Metastatic Lung Carcinoma in the Adrenal Gland (tissue), 1 donor: ENCODE results near the genes EXTL2, SLC30A7 and ELAPOR1.

DNA sequence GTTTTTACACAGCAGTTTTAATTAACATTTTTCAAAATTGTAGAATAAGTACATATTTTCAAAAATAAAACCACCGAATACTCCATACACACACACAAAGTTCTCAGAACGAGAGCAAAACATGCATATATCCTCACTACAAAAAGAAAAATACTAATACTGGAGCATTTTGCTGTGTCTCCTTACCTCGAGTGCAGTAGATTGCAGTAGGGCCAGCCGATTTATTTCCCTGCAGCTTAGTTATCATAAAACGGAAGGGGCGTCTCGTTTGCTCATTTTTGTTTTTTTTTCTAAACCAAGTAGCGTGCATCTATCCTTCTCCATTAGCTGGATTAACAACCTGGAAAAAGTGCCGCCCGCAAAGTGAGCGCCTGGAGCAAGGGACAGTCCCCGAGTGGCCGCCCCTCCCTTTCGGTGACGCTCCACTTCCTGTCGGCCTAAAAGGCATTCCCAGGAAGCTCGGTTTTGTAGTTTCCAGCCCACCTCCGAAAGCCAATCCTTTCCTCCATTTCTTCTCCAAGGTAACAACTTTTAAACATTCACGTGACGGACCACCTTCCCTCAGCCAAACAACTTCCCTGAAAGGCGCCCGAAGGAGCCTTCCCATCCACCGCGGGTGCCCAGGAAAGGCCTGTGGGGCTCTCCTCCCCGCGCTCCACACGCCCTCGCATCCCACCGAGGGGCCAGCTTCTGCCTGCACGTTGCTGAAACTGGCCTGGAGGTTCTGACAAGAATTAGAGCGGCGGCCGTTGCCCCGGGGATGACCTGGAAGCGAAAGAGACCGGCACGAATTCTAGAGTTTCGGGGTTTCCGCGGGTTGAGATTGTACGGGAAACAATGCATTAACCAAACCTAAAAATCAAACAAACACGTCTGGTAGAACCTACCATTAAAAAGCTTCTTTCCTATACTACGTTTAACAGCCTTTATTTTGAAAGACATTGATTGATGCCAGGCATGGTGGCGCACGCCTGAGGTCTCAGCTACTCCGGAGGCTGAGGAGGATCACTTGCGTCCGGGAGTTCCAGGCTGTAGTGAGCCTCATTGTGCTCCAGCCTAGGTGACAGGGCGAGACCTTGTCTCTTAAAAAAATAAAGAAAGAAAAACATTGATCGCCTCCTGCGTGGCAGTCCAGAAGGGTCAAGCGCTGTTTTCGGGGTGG lies at the start of gene EXTL2:
Gene EXTL2 (minus strand): TSS at position 396 of the 1,162 bp plus-strand sequence.
- PRO-cap, result bidirectional peak, plus-strand start at position 470 of the sequence, minus-strand start at position 195 of the sequence; bidirectional peak, plus-strand start outside the sequence, minus-strand start at position 1,036 of the sequence

DNA sequence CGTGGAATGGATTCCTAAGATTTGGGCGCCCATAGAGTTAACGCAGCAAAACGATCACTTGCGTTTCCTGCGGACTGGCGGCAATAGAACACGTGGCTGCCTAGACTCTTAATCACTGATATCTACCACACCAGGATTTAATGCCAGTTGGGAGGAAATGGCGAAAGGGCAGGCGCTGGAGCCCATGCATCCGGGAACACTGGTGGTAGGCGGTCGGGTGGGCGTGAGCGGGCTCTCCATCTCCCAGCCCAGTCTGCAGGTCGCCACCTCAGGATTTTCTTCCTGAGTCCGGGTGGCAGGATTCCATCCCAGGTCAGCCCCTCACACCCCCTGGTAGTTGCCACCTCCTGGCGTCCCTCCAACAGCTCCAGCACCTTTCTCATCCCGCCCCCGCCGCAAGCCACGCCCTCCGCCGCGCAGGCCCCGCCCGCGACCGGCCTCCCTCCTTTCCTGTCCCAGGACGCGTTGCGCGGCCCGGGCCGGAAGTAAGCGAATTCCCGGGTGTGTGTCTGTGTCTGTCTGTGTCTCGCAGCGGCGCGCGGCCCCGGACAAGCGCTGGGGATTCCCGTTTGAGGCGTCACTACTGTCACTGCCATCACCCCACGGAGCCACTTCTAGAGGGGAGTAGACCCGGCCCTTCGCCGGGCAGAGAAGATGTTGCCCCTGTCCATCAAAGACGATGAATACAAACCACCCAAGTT lies at the start of gene SLC30A7:
Gene SLC30A7 (plus strand): TSS at position 482 of the 701 bp plus-strand sequence.
- PRO-cap, result bidirectional peak, plus-strand start at position 146 of the sequence, minus-strand start outside the sequence; bidirectional peak, plus-strand start at position 492 of the sequence, minus-strand start at position 397 of the sequence

GRCh38 chr1:101307911-101308428 lies 71.2 kb downstream of the S1PR1 start:
- PRO-cap, result no peak

DNA sequence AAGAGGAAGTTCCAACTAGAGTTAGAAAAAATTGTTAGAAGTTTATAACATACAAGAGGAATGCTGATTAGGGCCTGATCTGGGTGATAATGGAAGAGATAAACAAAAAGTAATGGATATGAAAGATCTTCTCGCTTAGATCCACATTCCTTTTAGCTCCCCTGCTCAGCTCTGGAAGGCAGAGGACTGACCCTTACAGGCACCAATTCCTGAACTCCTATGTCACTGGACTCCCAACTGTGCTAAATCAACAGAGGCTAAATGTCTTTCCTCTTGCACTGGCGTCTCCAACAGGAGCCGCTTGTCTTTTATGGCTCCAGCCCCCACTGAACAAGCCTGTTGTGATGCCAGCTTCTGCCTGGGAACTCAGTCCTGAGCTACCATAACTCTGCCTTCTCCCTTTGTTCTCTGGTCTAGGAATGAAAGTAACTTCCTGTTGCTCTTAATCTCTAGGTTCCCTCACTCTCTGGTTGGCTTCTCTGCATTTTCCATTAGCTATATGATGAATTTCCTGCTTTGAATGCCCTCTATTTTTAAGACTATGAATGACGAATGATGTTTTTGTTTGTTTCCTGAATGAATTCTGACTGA lies 142.1 kb upstream of the COL11A1 start:
- PRO-cap, result no peak

GRCh38 chr1:103988742-103989171 lies 239.1 kb downstream of the AMY1C start:
- PRO-cap, result no peak

DNA sequence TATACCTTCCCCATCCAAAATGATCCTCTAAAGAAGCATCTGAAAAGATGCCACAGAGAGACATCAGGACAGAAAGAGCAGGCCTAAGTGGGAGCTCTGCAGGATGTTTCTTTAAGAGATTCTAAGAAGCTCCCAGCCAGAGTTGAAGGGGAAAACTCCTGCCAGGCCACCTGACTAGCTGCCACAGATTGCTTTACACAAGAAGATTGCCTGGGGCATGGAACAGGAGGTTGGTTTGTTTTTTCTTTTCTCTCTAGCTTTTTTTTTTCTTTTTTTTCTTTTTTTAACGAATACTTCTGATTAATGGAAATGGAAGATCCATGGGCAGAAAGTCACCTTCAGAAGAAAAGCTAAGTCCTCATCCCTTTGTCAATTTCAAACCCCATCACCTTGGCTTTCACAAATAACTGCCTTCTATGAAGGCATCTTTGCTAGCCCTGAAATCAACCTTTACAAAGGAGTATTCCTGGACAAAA lies 275.7 kb downstream of the VAV3 start:
- PRO-cap, result no peak

DNA sequence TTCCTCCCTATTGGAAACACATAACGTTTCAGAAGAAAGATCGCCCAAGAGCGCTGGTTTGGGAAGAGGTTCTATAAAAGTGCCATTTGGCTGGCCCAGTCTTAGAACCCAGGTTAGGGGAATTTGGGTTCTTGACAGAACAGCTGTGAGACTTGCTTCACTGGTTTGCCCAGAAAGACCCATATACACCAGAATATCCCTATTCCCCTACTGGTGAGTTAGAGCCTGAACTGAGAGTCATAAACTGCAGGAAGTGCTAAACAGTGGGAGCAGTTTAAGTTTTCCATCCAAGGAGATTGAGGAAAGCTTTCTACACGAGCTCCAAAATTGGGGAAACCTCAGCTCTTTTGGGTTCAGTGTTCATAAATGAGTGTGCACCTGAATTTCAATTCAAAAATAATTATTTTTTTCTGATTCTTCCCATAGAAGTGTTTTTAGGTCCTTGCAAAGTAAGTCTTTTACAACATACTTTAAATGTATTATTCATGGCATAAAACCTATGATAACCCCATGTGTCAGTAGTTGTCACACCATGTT lies 275.2 kb downstream of the VAV3 start:
- PRO-cap, result no peak

DNA sequence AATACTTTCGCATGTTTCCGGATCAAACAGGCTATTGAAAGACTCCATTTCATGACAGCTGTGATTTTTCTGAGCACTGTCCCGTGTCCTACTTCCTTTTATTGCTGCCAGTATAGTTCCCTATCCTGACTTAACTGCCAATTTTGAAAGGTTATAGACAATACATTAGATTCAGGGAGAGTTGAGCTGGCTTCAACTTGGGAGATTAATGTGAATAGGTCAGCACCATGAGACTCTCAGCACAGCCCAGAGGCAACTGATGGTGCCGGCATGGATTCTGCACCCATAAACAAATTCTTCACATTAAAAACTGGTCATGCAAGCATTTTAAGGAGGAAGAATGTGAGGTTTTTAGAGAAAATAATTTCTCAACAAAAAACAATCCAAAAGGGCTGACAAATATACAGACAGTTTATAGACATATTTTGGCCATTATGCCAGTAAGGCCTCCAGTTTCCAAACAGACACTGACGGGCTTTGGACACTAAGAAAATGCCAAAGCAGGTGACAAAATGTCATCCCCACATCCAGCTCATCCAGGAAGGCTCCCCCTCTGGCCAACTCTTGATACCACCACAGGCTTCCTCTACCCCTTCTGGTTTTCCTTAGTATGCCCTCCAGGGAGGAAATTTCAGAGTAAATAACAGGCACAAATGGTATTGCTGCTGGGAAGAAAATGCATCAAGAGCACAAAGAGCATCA lies 225.5 kb downstream of the VAV3 start:
- PRO-cap, result no peak

DNA sequence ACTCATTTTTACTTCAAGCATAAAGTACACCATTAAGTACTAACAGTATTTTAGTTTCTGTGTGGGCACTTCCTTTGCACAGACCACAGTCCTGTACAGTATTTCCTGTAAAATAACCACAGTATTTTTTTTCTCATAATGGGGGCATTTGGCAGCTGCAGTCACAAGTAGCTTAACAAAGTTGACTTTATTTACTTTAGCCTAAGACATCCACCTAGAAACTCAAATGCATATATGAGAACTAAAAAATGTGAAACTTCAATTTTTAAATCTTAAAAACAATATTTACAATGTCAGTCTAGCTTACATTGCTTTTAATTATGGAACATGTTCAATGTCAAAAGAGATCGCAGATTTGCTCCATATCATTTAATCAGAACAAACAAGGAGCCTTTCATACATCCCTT lies 135.5 kb downstream of the VAV3 start:
- PRO-cap, result no peak

GRCh38 chr1:108049557-108049949 lies 84.6 kb upstream of the VAV3 start:
- PRO-cap, result no peak

GRCh38 chr1:108556466-108556871 lies 3.4 kb upstream of the EEIG2 start:
- PRO-cap, result no peak

- PRO-cap, result no peak
Measured at GRCh38 chr1:108601350-108602064, 41.6 kb downstream of the EEIG2 start.

DNA sequence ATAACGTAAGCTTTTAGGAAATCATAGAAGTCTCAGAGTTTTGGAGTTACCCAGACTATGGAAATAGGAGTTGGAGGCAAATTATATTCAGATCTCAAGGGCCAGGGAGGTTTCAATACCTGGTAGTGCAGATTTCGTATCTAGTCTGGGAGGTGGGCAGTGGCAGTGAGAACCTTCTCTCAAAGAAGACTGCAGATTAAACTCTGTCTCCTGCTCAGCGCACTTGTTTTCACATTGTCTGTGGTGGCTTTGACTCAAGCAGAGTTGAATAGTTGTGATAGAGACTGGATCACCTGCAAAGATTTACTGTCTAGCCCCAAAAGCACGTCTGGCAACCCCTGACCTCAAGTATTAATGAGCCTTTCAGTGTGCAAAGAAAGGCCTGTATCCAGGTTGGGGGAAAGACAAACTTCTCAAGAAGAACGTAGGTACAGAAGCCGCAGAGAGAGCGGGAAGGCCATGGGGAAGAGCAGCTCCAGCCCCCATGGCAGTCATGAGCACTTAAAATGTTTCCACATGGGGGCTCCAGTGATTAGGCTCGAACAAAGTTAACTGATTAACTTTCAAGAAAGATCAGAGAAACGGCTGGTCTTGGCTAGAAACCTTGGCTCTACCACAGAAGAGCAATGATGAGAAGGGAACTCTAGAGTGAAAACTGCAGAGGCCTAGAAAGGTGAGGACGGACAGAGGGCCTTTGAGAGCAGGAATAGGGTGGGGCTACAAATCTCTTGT lies 15.3 kb downstream of the HENMT1 start:
- PRO-cap, result no peak

DNA sequence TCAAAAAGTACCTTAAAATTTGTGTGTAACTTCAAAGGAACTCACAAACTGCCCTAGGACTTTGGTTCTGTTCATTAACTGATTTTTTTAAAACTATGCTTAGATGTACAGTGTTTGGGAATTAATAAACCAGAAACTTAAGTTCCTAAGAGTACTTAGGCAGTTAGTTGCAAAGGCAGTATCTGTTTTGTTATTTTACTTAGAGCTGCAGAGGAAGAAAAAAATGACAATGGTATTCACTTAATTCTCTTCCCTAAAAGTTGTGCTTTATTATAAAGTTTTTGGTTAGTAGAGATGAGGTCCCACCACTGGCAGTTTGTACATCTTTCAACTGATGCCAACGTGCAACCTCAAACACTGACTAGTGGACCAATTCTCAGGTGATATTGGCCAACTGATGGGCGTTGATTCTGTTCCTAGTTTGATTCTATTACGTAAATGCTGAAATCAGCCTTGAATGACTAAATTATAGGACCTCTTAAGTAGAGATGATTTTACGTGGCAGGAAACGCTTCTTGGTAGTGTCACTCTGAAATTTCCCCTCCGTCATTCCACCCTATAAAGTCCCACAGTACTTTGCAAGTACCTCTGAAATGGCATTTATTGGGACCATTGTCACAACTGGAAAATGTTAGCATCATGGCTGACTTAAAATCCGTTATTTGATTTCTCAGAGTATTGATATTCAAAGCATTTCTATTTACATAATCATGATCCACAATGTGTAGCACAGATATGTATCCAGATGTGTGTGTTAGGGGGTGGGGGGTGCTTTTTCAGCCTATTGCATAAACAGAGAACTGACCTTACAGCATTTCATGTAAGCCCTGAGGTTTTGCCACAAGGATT lies 8.8 kb upstream of the FNDC7 start:
- PRO-cap, result no peak

DNA sequence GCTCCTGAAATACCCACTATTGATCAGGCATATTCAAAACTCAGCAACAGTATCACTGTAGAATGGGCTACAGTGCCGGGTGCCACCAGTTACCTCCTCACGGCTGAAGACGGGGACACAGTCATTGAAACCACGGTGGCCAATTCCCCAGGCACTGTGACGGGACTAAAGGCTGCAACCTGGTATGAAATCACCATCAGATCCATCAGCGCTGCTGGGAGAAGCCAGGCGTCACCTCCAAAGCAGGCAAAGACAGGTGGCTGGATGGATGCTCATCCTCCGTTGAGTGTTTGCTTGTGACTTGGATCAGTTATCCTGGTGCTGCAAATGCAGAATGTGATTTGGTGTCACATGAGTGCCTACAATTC lies 5.1 kb downstream of the FNDC7 start:
- PRO-cap, result no peak

DNA sequence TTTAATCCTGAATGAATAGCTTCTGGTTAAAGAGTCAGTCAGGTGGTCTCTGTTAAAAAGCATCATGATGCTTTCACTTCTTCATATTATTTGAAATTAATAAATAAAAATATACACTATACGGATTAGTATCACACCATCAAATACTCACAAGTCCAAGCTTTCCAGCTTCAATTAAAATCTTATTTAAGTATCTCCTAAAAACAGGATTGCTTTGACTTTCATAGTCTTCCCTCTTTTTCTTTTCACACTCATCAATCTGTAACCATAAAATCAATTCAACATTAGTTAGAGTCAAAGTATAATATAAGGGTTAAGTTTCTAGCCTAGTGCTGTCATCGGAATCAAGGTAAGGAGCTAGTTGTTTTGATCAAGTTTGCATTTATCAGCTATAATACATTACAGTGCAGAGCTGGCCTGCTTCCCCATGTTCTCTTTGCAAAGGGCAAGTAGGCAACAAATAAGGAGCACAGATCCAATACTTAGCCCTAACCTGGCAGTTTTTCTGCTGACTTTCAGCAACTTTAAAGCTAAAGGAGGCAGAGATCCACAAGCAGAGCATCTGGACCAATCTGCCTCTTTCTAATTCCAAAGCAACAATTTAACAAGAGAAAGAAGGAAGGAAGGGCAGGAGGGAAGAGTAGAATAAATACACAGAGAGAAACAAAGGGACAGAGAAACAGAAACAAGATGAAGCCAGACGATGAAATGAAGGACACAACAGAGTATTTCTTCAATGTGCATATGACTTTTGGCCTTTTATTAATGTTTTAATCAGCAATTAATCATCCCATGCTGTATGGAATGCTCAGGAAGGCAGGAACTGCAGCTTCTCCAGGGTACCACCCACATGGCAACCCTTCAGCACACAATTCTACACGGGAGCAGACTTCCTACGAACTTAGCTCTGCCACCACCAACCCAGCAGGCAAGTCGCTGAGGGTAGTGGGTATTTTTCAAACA lies 15.5 kb downstream of the CLCC1 start:
- PRO-cap, result no peak

DNA sequence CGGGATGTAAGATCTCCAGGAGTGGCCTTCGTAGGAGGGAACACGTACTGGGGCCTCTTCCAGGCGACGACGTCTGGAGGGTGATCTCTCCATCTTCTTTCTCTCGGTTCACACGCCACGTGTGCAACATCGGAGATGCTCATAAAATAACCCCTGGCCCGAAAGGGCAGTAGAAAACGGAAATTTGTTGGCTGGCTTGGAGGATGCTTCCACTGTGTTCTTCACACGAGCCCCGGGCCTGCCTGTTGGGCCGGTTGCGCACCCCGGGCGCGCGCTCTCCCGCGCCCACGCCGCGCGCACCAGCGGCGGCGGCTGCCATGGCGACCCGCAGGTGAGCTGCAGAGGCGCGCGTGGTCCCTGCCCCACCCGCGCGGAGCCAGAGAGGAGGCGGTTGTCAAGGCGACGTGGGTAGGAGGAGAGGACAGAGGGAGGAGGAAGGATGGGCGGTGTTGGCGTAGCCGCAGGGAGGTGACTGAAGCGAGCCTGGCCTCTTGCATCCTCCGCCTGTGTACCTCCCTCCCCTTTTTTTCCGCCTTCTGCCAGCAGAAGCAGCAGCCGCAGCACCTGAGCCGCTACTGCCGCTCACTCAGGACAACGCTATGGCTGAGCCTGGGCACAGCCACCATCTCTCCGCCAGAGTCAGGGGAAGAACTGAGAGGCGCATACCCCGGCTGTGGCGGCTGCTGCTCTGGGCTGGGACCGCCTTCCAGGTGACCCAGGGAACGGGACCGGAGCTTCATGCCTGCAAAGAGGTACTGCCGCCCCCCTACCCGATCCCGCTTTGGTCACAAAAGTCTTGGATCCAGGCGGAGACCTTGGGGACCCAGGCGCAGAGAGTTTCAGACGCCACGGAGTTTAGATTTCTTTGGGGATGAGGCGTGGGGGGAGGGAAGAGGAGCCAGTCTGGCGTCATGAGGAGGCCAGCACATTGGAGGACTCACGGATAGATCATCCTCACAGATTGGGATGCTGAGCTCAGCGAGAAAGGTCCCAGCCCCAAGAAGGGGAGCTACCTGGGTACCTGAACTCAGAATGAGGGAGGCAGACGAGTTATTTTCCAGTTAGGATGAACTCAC lies at the start of gene ELAPOR1:
Gene ELAPOR1 (plus strand): TSS at position 531 of the 1,076 bp plus-strand sequence.
- PRO-cap, result unidirectional peak, plus-strand start at position 589 of the sequence

GRCh38 chr1:109201329-109201697 lies 12.4 kb upstream of the SARS1 start:
- PRO-cap, result no peak

GRCh38 chr1:109246141-109246684 lies 3.1 kb upstream of the CELSR2 start:
- PRO-cap, result no peak

DNA sequence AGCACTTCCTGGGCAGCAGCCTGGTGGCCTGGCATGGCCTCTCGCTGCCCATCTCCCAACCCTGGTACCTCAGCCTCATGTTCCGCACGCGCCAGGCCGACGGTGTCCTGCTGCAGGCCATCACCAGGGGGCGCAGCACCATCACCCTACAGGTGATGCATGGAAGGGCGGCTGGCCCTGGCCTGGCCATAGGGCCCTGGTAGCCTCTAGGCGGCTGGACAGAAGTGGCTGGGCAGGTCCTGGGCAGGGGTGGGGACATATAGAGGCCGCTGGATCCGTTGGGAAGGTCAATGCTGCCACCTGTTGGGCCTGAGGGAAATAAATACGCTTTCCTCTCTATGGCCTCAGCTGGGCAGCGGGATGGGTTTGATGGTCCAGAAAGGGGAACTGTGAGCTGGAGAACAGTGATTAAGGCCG lies 14.3 kb downstream of the CELSR2 start:
- PRO-cap, result no peak